H4 (cell line): ENCODE measurements around a stretch of chr7.

DNA sequence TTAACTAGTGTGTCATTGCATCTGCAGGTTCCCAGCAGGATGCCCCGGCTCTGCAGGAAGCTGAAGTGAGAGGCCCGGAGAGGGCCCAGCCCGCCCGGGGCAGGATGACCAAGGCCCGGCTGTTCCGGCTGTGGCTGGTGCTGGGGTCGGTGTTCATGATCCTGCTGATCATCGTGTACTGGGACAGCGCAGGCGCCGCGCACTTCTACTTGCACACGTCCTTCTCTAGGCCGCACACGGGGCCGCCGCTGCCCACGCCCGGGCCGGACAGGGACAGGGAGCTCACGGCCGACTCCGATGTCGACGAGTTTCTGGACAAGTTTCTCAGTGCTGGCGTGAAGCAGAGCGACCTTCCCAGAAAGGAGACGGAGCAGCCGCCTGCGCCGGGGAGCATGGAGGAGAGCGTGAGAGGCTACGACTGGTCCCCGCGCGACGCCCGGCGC, 29.1 kb downstream of the CHST12 start:
- RAMPAGE, long total RNA = no peak

- RAMPAGE, long total RNA = no peak
Observed at GRCh38 chr7:2521890-2522749, 2.5 kb downstream of the LFNG start.

DNA sequence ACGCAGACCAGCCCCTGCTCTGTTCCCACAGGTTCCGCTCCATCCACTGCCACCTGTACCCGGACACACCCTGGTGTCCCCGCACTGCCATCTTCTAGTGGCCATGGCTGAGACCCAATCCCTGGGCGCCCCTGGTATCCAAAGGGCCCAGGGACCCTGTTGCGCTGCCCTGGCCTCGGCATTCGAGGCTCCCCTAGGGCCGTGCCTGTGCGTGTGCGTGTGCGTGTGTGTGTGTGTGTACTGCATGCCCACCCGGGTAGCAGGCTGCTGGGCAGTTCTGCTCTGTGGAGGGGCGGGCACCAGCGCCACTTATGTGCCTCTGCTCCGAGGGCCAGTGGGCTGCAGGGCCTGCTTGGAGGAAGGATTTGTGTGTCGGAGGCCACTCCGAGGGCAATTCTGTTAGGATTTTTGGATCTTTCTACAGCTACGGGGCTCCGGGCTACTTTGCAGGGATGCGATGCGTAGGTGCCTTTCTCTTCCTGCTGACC, 7.6 kb downstream of the LFNG start:
- RAMPAGE, long total RNA = no peak

GRCh38 chr7:2531369-2532169, 12.0 kb downstream of the LFNG start:
- RAMPAGE, long total RNA = no peak

DNA sequence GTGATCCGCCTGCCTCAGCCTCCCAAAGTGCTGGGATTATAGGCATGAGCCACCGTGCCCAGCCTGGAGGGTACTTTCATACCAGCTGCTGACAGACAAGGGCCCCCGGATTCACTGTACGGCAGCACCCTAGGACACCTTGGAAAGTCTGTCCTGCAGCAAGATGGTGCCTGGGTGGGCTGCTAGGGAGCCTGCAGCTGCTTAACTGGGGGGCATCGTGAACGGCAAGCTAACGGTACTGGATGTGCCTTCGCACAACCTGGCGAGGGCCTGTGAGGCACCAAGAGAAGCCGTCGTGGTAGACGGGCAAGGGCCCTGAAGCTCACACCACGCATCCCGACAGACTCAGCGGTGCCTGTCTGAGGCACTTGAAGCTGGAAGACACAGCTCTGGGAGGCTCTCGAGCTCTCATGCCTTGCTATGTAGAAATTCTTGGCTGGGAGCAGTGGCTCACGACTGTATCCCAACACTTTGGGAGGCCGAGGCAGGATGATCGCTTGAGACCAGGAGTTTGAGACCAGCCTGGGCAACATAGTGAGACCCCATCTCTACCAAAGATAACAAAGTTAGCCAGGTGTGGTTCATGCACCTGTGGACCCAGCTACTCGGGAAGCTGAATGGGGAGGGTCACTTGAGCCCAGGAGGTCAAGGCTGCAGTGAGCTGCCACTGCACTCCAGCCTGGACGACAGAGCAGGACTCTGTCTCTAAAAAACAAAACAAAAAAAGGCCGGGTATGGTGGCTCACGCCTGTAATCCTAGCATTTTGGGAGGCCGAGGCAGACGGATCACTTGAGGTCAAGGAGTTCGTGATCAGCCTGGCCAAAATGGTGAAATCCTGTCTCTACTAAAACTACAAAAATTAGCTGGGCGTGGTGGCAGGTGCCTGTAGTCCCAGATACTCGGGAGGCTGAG, 9.3 kb downstream of the BRAT1 start:
- RAMPAGE, long total RNA = no peak

DNA sequence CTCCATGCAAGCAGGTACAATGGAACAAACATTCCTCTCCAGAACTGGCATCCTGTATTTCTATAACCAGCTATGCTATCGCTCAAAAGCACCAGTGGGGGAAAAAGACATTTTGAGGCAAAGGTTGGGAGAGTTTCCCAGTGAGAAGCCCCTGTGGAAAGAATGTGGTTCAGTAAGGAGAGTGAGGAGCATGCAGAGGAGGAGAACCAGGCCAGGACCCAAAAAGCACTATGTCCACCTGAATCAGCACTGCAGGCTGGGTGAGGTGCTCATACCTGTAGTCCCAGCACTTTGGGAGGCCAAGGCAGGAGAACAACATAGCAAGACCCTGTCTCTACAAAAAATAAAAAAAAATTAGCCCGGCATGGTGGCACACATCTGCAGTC, 7.2 kb downstream of the BRAT1 start:
- RAMPAGE, long total RNA = no peak

GRCh38 chr7:2598054-2598837, 33.5 kb upstream of the TTYH3 start:
- RAMPAGE, long total RNA = no peak

GRCh38 chr7:2607028-2608211, 24.4 kb upstream of the TTYH3 start:
- RAMPAGE, long total RNA = no peak

GRCh38 chr7:2635565-2637095, 4.3 kb downstream of the TTYH3 start:
- RAMPAGE, long total RNA = no peak

GRCh38 chr7:2666406-2666922, 21.5 kb upstream of the AMZ1 start:
- RAMPAGE, long total RNA = no peak

GRCh38 chr7:2710821-2711609, 23.0 kb downstream of the AMZ1 start:
- RAMPAGE, long total RNA = no peak

DNA sequence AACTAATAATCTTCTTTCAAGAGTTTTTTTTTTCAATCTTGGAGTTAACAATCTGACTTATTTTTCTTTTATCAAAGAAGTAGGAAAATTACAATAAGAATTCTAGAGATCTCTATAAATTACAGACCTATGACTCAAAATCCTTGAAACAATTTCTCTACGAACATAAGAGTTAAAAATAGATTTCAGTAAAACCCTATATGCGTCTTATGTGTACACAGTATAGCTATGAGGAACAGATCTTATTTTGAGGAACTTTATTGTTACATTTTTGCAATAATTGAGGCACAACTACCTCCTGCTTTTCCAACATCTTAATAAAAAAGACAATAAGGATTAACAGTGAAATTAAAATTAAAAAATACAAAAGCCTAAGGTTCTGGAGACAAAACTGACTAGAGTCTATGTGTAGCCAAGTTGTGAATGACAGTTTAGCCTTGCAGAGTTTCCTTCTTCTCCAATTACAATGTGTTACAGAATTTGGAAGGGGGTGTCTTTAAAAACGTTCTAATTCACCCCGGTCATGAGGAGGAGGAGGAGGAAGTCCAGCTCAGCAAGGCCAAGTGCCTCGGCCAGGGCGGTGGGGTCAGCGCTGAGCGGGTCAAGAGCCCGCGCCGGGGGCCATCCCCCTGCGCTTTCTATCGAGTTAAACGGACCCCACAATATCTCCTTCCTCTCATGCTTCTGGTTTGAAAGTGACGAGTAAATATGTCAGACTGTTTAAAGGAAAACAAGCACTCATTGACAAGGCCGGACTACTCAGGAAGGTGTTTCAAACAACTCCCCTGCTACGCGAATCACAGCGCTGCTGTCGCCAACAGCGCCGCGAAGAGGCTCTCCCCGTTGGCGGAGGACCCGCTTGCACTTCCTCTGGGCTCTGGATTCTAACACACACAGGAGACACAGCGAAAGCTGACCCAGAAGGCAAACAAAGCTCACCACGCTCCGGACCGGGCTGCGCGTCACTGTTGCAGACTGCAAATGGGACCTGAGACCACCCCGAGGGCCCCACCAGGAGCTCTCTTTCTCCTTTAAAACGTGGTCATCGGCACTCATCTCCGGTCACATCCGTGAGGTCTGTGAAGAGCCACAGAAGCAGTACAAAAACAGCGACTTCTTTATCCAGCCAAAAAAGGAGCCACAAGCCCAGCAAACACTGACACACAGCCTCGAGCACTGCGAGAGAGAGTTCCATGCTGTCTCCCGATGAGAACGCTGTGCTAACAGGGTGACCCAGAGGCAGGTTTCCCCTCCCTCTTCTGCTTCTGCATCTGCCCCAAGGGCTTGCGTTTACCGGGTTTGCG, 40.8 kb downstream of the AMZ1 start:
- RAMPAGE, long total RNA = no peak

DNA sequence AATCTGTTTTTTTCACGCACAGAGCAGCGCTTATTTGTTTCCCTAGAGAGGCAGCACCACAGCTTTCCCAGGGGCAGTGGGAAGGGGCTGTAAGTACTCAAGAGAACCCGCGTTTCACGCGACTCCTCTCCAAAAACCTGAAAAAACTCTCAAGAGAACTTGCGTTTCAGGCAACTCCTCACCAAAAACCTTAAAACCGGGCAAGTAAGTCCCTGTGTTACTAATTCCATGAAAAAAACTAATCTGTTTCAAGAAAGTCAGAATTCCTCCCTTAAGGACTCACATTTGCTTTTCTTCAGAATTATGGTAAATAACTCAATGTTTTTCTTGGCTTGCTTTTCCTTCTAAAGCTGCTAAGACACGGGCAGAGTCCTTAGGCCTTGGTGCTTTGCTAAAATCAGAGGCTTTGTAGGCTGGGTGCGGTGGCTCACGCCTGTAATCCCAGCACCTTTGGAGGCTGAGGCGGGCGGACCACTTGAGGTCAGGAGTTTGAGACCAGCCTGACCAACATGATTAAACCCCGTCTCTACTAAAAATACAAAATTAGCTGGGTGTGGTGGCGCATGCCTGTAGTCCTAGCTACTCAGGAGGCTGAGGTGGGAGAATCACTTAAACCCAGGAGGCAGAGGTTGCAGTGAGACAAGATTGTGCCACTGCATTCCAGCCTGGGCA, 32.0 kb downstream of the GNA12 start:
- RAMPAGE, long total RNA = no peak

DNA sequence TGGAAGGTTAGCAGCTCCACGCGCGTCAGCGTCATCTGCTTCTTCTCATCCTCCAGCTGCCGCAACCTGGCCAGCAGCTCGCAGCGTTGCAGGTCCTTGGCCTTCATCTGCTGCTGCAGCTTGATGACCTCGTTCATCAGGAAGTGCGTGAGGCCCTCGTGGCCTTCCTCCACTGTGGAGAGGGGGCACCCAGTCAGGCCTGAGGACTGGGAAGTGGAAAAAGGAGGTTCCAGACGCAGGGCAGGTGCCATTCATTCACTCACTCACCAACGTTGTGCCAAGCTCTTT, 99.4 kb downstream of the CARD11 start:
- RAMPAGE, long total RNA = no peak

DNA sequence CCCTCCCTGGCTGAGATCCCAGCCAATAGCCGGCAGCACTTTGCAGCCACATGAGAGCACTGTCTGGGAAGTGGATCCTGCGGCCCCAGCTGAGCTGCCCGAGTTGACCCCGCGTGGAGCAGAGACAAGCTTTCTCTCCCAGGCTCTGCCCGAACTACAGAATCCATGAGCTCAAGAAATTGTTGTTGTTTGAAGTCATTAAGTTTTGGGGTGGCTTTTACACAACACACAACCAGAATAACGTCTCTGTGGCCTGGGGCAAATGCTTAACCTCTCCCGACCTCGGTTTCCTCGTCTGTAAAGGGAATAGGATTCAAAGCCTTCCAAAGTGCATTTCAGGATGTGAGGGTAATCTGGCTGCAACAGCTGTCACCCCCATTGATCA, 44.9 kb downstream of the CARD11 start:
- RAMPAGE, long total RNA = no peak

GRCh38 chr7:3267666-3268487, 33.2 kb upstream of the SDK1 start:
- RAMPAGE, long total RNA = no peak

DNA sequence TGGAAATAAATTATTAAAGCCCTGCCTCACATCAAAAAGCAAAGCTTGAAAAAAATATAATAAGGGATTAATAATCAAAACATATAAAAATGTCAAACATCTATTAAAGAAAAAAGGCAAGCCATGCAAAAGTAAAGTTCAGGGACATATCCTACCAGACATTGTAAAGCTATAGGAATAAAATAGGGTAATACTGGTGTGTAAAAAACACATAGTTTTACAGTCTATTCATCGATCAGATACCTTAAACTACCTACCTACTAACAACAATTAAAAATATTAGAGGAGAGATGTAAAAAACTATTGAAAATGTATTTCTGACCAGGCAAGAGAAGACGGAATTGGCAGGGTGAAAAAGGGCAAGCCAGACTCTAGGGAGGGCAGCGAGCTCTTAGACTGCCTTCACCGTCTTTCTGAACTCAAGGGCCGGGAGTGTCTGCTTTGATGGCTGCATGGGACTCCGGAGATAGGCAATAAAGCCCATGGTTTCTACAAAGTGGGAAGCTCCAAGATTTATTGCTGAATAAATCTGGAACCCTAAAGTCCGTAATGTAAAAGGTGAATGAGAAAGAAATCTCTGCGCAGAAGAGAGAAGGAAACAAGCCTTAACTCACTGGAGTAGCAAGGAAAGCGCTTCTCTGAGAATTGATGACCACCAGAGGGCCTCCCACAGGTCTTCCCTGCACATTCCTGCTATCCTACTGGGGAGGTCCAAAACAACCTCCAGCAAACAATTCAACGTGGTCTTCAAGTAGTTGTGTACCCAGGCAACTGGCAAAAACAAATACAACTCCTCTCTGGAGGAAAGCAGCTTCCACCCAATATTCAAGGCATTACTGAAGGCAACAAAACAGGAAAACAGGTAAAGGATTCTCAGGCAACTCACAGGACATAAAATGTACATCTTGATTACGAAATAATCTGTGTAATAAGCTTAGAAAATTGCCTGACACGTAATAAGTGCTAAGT, 181.2 kb downstream of the SDK1 start:
- RAMPAGE, long total RNA = no peak

GRCh38 chr7:3862161-3862459, 561.1 kb downstream of the SDK1 start:
- RAMPAGE, long total RNA = no peak

DNA sequence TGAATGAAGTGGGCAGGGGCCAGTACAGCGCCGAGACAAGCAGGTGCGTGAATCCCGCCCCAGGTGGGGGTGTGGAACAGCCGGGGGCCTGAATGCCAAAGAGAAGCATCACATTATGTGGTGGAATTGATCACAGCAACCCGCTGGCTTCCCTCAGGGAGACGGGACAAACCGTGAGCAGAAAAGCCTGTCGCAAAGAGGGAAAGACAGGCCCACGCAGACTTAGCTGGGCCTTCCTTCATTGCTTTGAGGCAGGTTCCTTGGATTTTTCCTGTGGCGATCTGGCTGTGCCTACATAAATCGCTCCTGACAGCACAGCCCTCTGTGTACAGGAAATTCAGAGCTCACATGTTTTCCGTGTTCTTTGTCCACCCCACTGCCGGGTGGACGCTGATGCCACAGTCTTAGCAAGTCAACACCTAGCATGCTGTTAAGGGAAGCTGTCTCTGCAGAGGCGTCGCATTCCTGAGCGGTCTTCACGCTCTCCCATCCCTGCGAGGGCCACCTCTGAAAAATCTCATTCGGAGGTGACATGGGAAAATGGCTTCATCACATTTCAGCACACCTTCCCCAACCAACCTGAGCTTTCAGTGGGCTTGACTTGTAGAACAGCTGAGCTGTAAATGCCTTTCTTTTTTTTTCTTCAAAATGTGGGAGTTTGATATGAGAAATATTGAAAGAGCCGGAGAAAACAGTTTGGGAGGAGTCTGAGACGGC, 670.9 kb upstream of the FOXK1 start:
- RAMPAGE, long total RNA = no peak

- RAMPAGE, long total RNA = no peak
Observed at GRCh38 chr7:4144772-4145616, 537.1 kb upstream of the FOXK1 start.